ENCODE data around the genes RPLP0 and PLA2G1B.

GRCh38 chr12:120093721-120094439 lies 22.7 kb downstream of the RAB35 start:
- RRBS = 2% methylated on average over 4 of the region's 15 CpGs

- RRBS = no CpG with 5 or more reads among the region's 8 CpGs
Observed at GRCh38 chr12:120101706-120101995, 14.9 kb downstream of the RAB35 start.

DNA sequence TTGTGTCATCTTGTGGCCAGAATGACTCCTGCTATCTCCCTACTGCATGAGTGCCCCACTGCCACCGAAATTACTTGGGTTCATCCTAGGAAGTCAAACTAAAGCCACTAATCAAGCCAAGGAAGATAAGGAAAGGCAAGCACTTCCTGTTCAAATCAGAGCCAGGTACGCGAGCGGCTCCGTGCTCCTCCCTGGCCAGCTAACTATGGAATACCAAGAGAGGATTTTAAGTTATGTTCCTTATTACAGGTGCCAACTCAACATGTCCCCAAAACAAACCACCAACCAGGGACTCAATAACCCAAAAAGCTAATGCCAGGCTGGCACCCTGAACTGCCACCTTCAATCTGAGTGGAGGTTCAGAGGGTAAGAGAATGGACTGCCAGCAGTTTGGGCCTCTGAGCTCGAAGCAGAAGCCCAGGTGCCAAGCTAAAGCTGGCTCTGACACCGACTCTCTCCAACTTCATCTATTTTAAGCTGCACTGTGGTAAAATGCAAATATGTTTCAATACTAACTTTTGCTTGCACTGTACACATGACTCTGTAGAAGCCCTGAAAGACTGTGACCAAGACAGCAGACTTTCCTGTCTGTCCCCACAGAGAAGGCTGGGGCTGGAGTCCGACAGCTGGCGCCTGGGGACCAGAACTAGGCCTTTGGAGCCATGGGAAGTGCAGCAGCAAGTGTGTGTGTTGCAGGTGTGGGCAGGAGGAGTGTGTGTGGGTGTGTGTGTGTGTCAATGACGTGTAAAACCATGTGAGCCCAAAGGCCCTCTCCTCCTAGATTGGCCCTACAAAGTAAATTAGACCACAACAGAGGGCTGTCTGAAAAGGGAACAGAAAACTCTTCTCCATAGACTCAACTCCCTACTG lies 16.2 kb upstream of the RAB35 start:
- RRBS = no CpG with 5 or more reads among the region's 10 CpGs

DNA sequence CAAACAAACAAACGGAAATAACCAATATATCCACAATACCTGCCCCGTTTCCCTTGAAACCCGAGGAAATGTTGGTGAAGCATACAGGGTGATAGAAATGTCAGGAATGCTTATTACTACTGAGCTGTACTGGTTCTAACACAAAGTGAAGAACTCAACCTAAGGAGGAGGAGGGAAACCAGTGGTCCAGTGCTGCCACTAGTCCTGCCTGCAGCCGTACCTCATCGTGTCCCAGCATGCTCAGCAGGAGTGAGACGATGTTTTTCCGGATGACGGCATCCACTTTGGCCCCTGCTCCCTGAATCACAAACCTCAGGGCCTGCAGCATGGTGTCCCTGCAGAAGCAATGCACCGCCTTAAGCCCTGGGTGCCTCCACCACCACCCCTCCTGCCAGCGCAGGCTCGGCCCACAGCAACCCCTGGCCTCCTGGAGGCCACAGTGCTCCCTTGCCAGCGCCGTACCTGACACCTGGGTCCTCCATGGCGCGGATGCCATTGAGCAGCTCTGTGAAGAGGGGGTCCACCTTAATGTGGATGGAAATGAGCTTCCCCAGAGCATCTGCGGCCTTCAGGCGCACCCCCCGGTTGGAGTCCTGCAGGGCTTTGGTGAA lies 17.6 kb upstream of the RAB35 start:
- RRBS = no CpG with 5 or more reads among the region's 18 CpGs

GRCh38 chr12:120200332-120201235 lies at the start of gene RPLP0:
TSS of gene RPLP0 (minus strand) at chr12:120201111.
- RRBS = no CpG with 5 or more reads among the region's 58 CpGs

DNA sequence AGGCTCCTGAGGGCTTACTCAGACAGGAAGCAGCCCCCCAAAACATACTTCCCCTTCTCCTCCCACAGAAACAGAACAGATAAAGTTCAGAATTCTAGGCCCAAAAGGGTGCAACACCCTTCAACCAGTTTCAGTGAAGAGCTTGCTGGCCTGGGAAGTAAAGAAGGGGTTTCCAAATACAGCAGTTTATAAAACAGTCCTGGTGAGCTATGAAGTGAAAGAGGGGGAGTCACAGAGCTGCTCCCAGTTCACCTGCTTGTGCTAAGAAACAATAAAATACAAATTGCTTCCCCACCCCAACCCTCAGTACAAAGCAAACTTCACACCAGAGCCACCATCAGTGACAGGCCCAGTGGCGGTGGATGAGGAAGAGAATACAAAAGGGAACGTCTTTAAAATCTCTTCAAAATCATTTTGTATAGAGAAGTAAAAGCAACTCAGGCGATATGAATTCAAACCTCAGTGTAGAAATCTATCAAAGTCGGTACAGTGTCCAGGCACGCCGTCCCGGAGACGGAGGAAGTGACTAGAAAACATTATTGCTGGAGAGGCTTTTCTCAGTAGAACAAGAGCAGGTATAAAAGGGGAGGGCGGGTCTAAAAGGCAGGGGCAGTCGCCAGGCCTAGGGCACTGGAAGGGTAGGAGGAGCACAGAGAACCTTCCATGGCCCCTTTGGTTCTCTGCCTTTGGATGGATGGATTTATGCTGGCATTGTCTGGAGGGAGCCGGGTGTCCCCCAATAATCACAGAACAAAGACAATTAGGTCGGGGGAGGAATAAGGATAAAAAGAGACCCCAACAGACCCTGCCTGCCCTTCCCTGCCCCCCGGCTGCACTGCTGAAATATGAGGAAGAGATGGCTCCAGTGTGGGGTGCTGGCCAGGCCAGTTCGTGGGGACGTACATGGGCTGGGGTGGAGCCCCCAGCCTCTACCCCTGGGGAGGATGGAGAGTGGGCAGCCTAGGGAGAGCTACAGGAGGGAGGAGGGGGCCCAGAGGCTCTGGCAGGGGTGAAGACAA lies 10.5 kb upstream of the RPLP0 start:
- RRBS = 91% methylated on average over 2 of the region's 15 CpGs

- RRBS = no CpG with 5 or more reads among the region's 9 CpGs
Observed at GRCh38 chr12:120327476-120328147, at the start of gene PLA2G1B. TSS of gene PLA2G1B (minus strand) at chr12:120327779.

DNA sequence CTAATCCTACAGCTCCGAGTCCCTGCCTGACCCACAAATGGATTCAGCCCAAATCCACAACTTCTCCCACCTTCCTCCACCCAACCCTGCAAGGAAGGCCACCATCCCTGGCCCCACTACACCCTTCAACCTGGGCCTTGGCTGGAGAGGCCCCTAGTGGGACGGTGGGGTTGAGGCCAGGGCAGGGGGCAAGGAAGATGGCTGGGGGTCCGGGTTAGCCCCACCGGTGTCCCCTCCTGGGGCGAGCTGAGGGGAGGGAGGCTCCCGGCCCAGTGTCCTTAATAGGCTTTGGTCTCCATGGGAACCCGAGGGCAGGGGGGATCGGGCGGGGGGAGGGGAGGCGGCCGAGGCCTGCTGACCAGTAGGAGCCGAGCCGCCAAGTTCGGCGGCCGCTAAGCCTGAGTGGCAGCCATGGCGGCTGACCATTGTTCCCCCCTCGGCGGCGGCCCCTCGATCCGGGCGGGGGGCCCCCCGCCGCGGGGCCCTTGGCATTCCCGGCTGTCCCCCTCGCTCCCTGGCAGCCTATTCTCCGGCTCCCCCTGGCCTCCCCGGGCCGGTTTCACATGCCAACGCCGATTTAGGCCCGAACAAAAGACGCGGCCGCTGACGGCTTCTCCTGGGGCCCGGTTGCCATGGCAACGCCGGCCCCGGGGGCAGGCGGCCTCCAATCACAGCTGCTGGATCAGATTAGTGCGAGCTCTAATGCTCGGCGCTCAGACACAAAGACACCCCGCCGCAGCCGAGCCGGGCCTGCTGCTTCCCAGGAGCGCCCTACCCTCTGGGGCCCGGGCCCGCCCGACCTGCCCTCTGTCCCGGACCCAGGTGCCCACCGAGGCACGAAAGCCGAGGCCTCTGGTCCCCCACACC lies 7.5 kb downstream of the MSI1 start:
- RRBS = 4% methylated on average over 28 of the region's 58 CpGs

- RRBS = no CpG with 5 or more reads among the region's 22 CpGs
Observed at GRCh38 chr12:120445390-120446274, 552 bp downstream of the TRIAP1 start.

GRCh38 chr12:120468273-120468863 lies 1.2 kb downstream of the SRSF9 start:
- RRBS = 2% methylated on average over 4 of the region's 24 CpGs

GRCh38 chr12:120625854-120626159 lies 14.6 kb upstream of the CABP1 start:
- RRBS = no CpG with 5 or more reads among the region's 15 CpGs

GRCh38 chr12:120641250-120641663 lies 831 bp downstream of the CABP1 start:
- RRBS = 2% methylated on average over 35 of the region's 47 CpGs

DNA sequence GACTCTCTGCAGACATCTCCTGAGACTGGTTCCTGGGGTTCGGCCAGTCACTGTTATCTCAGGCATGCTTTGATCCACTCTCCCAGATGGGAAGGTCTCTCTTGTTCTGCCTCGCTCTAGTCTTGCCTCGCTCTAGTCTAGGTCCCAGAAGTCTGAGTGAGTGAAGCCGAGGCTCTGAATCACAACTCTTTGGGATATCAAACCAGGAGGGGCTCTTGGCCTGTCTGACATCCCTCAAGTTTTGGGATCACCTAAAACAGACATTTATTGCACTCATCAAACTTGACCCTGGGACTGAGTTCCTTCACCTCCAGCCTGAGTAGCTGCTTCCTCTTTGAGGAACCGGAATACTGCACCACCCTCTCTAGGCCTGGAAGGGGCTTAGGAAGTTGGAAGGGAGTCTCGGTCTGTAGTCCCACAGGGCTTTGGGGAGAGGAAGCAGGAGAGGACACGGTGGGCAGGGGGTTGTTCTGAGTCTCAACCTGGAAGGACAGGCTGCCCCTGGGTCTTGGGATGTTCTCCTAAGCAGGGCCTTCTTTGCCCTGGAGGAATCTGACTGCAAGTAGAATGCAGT lies 13.6 kb downstream of the CABP1 start:
- RRBS = no CpG with 5 or more reads among the region's 7 CpGs

GRCh38 chr12:120688655-120689313 lies 1.8 kb downstream of the MLEC start:
- RRBS = no CpG with 5 or more reads among the region's 7 CpGs

- RRBS = no CpG with 5 or more reads among the region's 16 CpGs
Observed at GRCh38 chr12:120692218-120693203, 5.6 kb downstream of the MLEC start.

DNA sequence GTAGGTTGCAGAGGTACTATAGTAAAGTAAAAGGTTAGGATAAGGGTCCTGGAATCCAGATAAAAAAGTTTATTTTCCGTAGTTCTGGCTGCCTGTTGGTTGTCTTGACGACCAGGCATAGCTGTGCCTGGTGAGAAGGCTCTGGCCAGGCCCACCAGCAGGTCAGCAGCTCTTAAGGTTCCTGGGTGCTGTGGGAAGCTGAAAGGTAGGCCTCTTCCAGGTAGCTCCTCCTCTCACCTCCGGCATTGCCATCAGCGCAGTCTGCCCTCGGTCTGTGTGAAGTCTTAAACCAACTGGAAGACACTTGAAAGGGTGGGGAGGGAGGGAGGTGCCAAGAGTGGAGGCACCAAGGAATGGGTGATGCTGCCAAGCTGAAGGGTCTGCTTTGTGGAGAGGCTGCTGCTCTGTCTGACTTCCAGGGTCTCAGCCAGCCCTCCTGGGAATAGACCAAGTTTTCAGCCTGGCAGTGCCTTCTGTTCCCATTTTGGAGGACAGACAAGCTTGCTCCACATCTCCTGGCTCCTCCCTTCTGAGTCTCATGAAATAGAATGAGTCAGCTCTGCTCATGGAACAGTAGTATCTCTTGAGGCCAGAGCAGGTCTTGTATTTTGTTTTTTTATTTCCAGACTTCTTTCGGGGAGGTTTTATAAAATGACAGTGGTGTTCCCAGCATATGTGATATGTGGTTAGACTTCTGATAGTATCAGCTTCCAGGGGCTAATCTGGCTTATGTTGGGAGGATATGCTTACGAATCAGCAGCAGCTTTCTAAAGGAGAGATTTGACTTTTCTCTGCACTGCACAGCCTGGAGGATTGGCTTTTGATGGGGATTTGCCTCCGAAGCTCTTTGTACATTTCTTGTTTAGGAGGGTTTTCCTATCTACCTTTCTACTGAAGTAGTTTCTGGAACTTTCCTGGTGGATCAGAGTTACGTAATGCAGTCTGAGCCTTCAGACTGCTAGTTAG lies 5.1 kb upstream of the ACADS start:
- RRBS = no CpG with 5 or more reads among the region's 9 CpGs

DNA sequence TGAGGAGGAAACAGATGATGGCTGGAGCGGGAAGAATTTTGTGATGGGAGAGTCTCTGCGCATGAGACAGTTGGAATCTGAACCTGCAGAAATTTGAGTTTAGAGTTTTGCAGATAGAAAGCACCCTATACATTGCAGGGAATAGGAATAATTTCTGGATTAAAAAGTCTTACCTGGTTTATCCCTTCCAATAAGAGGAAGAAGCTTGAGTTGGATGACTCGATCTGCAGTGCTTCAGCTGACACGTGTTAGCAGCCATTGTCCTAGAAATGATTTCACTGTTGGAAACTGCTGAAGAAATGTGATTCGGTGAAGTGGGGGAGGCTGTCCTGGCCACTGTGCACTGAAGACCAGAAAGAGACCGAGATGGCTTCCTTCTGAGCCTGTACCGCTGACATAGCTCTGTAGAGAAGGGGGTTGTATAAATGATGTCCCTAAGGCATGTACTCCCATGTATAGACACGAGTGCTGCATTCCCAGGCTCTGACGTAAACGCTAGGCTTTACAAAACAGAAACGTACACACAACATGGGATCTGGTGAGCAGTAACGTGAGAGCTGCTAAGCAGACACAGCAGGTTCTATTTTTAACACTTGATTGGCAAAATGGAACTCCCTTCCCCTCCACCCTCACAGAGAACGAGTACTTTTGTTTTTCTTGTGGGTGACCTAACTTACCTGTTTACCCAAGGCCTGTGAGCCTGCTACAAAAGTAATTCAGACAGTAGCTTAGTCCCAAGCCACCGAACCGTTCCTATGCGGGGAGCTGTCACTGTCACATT lies 35.8 kb downstream of the ACADS start:
- RRBS = no CpG with 5 or more reads among the region's 16 CpGs

DNA sequence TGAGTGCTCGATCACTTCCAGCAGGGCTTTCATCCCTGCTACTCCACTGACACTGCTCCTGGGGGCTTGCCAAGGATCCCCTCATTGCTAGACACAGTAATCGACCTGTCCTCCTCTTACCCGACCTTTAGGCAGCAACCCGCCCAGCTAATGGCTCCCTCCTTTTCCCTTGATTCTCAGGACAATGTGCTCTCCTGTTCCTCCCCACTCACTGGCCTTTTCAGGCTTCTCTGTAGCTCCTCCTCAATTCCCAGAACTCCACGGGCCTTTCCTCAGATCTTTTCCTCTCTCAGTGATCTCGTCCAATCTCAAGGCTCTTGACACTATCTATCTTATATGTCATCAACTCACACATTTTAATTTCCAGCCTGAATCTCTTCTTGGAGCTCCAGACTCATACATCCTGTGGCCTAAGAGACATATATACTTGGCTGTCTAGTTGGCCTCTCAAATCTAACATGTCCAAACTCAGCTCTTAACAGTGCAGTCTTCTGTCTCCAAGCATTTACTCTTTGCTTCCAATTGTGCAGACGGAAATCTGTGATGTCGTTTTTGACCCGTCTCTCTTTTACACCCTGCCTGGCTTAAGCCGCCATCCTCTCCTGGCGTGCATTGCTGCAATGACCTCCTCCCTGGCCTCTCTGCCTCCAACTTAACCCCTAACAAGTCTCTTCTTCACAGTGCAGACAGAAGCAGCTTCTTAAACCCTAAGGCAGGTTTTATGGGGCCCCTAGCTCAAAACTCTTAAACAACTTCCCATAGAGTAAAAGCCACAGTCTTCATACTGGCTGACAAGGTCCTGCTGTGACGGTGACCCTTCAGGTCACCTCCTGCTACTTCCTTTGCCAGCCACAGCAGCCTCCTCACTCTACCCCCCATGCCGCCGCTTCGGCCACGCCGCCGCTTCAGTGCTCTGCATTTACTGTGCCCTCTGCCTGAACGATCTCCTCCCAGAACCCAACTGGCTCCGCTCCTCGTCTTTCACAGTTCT lies 45.1 kb downstream of the ACADS start:
- RRBS = no CpG with 5 or more reads among the region's 21 CpGs

- RRBS = no CpG with 5 or more reads among the region's 8 CpGs
Observed at GRCh38 chr12:120773996-120774971, 48.7 kb downstream of the ACADS start.

- RRBS = no CpG with 5 or more reads among the region's 10 CpGs
Observed at GRCh38 chr12:120787534-120788798, 62.3 kb downstream of the ACADS start.

Data from BE2C (cell line).